ENCODE measurements around the gene ALDH1A2.

GRCh38 chr15:56806200-56806524, 72.9 kb upstream of the ZNF280D start:
- PRO-cap, result unidirectional peak, minus-strand start at chr15:56806251

DNA sequence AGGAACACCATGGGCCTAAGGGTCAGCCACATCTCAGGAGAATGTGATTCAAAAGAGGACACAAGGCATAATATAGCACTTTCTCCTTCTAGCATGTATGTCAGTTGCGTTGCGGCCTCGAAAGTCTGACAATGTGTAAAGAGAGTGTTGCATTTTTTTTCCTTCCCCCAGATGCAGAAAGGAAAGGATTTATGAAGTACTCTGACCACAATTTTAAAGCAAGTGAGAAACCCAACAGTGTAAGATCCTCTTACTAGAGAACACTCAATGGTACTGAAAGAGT, 31.9 kb upstream of the TCF12 start:
- PRO-cap, result no peak

- PRO-cap, result no peak
These were observed 162.6 kb upstream of the CGNL1 start for GRCh38 chr15:57213646-57214185.

- PRO-cap, result no peak
These were observed 157.6 kb upstream of the CGNL1 start for GRCh38 chr15:57218693-57219120.

DNA sequence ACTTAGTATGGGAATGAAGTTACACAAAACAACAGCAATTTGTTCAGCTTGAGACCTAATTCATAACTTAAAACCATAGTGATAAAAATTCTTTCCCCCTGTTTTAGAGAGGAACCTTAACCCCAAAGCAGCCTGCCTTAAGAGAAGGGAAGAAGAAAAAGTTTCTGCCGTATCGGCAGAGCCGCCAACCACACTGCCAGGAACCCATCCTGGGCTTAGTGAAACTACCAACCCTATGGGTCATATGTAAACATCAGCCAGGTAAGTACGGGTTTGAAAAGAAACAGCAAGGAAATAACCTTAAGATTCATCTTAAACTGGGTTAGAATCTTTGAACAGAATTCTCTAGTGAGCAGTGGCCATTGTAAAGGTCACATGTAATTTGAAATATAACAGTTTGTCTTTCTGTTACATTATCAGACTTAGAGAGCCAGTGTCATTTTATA, 93.9 kb upstream of the CGNL1 start:
- PRO-cap, result no peak

DNA sequence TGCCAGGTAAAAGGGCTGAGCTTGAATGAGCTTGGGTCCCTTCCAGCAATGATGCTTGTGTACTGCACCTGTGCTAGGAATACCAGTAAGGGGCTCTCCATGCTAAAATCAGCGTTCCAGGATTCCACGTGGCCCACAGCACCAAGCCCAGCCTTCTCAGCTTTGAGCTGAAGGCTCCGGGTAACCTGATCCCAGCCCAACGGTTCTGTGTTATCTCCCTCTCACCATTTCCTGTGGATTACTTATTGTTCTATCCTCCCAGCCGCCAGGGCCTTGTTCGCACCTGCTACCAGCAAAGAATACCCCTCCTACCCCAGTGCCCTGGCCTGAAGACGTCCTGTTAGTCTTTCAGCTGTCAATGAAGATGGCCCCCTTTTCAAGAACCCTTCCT, 54.2 kb upstream of the CGNL1 start:
- PRO-cap, result no peak

GRCh38 chr15:57376618-57377510, 559 bp downstream of the CGNL1 start:
- PRO-cap, result no peak

- PRO-cap, result no peak
These were observed 35.6 kb downstream of the CGNL1 start for GRCh38 chr15:57411859-57412412.

- PRO-cap, result no peak
These were observed 55.8 kb downstream of the CGNL1 start for GRCh38 chr15:57432012-57432693.

- PRO-cap, result no peak
These were observed 65.8 kb downstream of the CGNL1 start for GRCh38 chr15:57442136-57442565.

DNA sequence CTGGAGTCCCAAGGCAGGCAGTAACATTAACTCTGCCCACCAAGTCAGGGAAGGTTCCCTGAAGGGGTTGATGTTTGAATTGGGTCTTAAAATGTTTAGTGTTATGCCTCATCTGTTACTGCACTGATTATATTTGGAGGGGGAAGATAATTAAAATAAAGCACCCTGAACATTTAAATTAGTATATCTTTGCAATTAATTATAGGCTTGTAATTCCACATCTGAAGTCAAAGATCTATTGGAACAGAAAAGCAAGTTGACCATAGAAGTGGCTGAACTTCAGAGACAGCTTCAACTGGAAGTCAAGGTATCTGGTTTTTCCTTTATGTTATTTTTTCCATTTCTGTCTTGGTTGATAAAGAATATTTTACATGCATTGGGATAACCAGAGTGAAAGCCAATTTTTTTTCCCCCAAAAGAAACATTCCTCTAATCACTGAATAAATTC, 75.0 kb downstream of the CGNL1 start:
- PRO-cap, result no peak

DNA sequence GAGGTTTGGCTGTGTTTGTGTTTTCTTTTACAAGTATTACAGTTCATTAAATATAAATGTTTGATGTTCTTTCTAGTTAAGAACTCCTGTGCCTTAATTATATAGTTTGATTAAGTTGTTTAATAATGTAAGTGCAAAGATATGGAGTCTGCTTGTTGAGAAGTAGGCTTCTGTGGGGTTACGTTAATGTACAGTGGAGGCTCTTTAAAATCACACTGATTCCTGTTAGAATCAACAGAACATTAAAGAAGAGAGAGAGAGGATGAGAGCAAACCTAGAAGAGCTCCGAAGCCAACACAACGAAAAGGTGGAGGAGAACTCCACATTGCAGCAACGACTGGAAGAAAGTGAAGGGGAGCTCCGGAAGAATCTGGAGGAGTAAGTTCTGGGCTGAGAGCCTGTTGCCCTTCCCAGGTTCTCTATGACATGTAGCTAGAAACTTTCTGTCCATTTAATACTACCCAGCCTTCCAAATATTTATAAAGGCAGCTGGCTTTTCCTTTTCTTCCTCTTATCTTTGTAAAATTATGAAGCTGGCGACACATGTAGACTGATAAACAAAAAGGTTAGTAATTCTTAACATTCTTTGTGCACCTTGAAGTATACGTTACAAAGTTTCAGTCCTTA, 75.7 kb downstream of the CGNL1 start:
- PRO-cap, result no peak

DNA sequence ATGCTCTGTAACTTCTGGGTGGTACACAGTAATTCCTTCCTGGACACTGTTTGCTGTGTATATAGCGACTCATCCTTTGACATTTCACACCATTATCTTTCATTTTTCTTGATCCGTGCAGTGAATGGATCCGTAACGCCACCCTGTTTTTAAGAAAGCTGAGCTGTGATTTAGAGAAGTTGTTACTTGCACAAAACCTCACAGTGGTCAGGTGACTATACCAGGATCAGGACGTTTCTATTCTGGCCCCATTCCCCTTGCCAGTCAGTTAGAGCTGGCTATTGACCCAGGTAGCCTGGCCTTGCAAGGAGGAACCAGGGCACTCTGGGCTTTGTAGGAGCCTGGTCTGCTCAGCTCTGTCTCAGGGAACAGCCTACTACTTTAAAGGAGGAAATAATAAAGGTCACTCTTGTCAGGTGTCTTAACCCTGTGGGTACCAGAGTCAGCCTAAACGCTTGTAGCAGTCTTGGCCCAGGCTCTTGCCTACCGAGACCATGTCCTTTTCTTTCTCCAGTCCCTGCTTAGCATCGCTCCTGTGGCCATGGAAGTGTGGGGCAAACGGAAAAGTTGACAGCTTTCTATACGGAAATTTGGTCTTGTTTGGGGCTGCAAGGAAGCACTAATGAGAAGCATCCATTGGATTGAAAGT, 86.4 kb upstream of the MYZAP start:
- PRO-cap, result no peak

DNA sequence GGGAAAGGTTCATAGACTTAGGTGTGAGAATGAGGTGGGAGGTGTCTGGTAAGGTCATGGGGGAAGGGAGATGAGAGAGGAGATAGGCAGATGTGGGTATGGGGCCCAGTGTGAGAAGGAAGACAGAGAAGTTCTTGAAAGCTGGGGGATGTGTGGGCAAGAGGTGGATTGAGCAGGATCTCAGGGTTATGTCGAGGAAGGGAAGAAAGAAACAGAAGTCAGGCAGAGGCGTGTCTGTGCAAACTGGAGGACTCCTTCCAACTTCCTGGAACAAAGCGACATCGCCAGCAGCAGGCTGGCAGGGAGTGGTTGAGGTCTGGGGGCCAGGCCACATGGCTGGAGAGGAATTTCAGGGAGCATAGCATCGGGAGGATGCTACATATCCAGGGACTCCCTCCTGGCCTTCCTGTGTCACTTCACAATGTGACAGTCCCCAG, 42.9 kb upstream of the MYZAP start:
- PRO-cap, result no peak

GRCh38 chr15:57562146-57562614, 29.5 kb upstream of the MYZAP start:
- PRO-cap, result no peak

GRCh38 chr15:57923345-57923740, 142.2 kb downstream of the ALDH1A2 start:
- PRO-cap, result no peak

GRCh38 chr15:57952223-57952944, 113.1 kb downstream of the ALDH1A2 start:
- PRO-cap, result no peak

DNA sequence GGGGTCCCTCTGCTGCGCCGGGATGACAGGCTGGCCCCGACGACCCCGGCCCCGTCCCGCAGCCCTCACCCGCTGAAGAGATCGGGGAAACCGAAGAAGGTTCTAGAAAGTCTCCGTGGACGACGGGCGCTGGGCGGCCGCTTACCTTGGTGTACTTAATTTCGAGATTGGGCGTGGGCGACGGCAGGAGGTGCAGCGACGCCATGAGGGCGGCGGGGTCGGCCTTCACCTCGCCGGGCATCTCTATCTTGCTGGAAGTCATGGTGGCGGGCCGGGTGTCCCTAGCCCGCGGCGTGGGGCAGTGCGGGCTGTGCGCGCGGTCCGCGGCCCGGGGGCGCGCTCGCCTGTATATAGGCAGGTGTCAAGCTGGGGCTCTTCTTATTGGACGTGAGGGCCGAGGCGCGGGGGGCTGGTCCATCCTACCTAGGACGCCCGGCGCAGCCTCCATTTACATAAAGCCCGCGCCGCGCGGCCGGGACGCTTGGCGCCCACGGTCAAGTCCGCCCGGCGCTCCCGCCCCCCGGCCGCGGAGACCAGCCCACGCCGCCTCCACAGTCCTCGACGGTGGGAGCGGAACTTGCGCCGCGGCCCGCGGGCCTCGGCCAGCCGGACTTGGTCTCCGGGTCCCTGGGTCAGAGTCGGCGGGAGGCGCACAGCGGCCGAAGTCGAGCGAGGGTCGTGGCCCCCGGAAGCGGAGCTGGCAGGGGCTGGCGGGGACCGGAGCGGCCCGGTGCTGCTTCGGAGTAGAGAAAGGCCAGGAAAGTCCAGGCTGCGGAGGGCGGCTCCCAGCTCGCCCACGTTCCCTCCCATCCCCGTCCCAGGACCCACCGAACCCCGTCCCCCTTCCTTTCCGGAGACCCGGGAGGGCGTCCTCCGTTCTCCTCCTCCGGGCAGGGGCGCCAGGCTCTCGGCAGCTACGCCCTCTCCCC, at the start of gene ALDH1A2:
Gene ALDH1A2, minus strand, starts transcription at position 323 of the 929 bp plus-strand sequence.
- PRO-cap, result bidirectional peak, plus-strand start at position 158 of the sequence, minus-strand start at position 83 of the sequence; unidirectional peak, minus-strand start at position 323 of the sequence

DNA sequence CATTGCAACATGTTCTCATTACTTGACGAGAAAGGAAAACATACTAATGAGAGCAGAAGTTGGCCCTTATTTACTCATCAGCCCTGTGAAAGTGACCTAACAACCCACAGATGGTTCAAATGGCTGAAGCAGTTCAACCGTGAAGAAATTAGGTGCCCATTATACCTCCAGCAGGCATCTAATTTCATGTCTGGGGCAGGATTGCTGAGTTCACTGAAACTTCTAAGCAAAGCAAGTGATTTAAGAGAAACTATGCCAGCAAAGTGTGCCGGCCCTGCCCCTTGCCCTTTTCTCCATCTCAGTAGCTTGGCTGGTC, 9.0 kb downstream of the AQP9 start:
- PRO-cap, result no peak

DNA sequence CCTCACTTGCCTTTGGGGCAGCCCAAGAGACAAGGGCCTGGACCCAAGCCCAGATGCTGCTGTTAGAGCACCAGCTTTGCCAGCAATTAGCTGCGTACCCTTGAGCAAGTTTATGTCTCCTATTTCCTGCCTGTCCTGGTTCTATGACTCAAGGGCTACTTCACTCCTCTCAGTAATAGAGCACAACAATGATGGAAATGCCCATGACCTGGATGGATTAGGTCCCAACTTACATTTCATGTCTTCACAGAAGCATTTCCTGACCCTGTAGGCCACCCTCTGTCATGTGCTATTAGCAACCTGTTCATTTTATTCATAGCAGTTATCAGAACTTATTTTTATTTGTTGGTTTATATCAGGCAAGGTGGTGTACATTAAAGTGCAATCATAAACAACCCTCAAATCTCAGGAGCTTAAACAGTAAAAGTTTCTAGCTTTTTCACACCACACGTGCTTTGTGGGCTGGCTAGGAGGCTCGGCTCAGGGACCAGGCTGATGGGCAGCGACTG, 122.9 kb downstream of the AQP9 start:
- PRO-cap, result no peak